Jurkat, Clone E6-1 (cell line): ENCODE measurements around a stretch of chr3.

DNA sequence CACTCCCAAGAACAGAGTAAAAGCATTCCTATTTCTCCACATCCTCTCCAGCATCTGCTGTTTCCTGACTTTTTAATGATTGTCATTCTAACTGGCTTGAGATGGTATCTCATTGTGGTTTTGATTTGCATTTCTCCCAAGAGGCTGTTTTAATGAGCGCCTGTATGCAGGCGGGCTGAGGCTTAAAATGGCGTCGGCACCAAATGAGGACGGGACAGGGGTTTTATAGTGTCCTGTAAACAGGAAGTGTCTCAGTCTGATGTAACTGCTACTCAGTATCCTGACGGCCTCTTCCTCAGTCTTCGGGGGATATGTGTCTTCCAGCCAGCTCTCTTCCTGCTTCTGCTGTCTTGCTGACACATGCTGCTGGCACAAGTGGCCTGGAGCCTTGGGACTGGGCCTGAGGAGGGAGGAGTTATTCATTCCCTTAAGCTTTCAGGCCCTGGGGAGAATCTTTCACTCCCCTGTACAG, 19.6 kb downstream of the NDUFB4 start:
- RRBS, result no CpG with 5 or more reads among the region's 7 CpGs

DNA sequence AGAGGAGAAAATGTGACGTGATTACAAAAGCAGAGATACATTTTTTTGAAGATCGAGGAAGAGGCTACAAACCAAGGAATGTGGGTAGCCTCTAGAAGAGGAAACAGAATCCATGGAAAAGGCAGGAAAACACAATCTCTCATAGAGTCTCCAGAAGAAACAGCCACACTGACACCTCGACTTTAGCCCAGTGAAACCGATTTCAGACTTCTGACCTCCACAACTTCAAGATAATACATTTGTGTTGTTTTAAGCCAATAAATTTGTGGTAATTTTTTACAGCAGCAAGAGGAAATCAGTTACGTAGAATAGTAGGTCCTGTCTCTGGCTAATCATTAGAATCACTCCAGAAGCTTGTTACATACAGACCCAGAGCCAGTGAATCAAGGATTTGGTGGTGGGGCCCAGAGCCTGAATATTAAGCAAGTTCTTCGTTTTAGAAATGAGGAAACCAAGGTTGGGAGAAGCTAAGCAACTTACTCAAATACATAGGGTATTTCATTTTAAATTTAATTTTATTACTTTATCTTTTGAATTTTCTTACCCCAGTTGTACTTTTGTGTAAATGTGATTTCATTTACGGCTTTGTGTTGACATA, 2.3 kb downstream of the HGD start:
- RRBS, result no CpG with 5 or more reads among the region's 7 CpGs

DNA sequence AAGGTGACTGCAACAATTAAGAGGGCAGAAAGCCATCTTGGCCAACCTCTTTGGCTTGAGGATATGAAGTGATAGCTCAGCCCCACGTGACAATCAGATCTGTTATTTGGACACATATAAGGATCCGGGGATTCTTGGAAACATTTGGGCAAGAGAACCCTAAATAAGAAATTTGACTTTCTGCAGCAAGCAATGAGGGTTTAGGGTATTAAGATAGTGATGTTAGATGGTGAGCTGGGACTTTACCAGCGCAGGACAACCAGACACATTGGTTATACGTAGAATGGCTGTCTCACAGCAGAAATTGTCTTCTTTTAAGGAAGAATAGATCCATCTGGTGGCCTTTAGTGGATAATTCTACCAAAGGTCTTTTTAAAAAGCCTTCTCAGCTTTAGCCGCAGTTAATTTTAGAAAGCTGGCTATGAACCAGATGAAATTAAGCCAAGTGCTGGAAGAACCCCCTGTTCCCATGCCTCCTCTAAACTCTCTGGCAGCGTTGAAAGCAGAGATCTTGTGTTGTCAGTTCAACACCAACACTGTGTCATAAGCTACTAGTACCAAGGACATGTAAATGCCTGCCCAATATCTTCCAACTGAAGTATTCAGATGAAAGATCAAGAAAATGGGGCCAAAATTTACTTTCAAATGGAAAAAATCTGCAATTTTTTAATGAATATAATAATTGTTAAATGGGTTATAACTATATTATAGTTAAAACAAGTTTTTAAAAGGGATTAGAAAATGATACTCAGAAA, 12.2 kb downstream of the HCLS1 start:
- RRBS, result no CpG with 5 or more reads among the region's 6 CpGs

DNA sequence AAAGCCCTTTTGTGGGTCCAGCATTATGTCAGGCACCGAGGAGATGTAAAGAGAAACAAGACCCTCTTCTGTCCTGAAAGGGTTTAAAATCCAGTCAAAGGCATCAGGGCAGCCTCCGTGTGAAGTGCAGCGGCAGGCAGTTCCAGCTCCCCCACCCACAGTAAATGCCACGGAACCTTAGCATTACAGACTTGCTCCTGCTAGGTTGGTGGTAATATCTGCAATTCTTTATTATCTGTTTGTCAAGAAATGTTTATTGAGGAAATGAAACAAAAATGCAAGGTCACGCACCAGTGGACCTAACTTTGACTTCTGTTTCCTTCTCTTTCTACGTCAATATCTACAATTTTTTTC, 19.1 kb downstream of the ILDR1 start:
- RRBS, result no CpG with 5 or more reads among the region's 6 CpGs

- RRBS, result no CpG with 5 or more reads among the region's 3 CpGs
Observed at GRCh38 chr3:122088460-122088854, 33.3 kb downstream of the CD86 start.

GRCh38 chr3:122247388-122247858, 64.0 kb downstream of the CASR start:
- RRBS, result no CpG with 5 or more reads among the region's 6 CpGs

GRCh38 chr3:122392029-122392657, 8.2 kb downstream of the FAM162A start:
- RRBS, result no CpG with 5 or more reads among the region's 3 CpGs

DNA sequence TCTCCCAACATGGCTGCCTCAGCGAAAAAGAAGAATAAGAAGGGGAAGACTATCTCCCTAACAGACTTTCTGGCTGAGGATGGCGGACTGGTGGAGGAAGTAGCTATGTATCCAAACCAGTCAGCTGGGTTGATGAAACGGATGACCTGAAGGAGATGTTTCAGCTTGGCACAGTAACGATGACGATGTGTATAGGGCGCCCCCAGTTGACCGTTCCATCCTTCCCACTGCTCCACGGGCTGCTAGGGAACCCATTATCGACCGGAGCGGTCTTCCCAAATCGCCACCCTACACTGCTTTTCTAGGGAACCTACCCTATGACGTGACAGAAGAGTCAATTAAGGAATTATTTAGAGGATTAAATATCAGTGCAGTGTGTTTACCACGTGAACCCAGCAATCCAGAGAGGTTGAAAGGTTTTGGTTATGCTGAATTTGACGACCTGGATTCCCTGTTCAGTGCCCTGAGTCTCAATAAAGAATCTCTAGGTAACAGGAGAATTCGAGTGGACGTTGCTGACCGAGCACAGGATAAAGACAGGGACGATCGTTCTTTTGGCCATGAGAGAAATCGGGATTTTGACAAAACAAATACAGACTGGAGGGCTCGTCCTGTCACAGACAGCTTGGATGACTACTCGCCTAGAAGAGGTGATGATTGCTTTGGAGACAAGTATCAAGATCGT, 19.9 kb upstream of the PARP14 start:
- RRBS, result no CpG with 5 or more reads among the region's 24 CpGs

- RRBS, result no CpG with 5 or more reads among the region's 2 CpGs
Observed at GRCh38 chr3:122714334-122714782, 33.7 kb downstream of the PARP14 start.

GRCh38 chr3:122767596-122767981, 26.0 kb downstream of the HSPBAP1 start:
- RRBS, result no CpG with 5 or more reads among the region's 2 CpGs

GRCh38 chr3:122799115-122799923, 4.5 kb downstream of the SLC49A4 start:
- RRBS, result no CpG with 5 or more reads among the region's 6 CpGs

GRCh38 chr3:122804120-122804646, 9.3 kb downstream of the SLC49A4 start:
- RRBS, result no CpG with 5 or more reads among the region's 2 CpGs

DNA sequence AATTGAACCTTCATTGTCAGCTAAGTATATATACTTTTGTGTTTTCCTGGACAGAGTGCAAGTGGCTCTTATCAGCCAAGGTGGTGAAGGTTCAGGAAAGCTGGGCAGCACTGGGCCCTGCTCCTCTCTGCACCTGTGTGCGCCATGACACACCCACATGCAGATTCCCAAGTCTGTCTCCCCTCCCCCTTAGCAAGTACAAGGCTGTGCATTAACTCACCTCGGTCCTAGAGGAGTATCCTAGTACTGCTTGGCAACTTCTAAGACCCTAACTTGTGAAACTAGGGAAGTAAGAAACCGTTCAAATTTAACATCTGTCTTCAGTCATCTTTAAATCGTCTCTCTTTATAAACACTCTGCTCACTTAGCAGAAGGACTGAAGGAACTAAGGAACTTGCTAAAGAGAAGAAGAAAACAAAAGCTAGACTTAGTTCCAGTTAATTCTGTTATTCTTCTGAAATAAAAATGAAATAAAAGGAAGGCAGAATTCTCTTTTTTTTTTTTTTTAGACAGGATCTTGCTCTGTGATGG, 85.9 kb downstream of the SLC49A4 start:
- RRBS, result no CpG with 5 or more reads among the region's 4 CpGs

GRCh38 chr3:122893943-122894475, 99.1 kb downstream of the SLC49A4 start:
- RRBS, result no CpG with 5 or more reads among the region's 8 CpGs

- RRBS, result no CpG with 5 or more reads among the region's 10 CpGs
Observed at GRCh38 chr3:123084046-123084529, 17.3 kb downstream of the PDIA5 start.

GRCh38 chr3:123088966-123089878, 22.4 kb downstream of the PDIA5 start:
- RRBS, result no CpG with 5 or more reads among the region's 12 CpGs

- RRBS, result no CpG with 5 or more reads among the region's 12 CpGs
Observed at GRCh38 chr3:123620078-123621257, 35.6 kb upstream of the HACD2 start.

- RRBS, result no CpG with 5 or more reads among the region's 6 CpGs
Observed at GRCh38 chr3:123641581-123642014, 56.7 kb upstream of the HACD2 start.

DNA sequence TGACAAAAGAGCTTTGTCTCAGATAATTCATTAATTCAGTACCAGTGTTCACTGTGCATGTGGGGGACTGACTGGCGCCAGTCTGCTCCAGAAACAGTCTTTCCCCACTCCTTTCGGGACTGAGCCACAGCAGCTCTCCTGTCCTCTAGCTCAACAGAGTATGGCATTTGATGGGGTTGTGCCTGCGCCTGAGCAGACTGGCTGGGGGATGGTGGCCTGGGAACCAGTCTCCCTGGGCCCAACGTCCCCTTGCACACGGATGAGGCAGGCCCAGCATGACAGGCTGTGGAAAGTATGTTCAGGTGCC, 105.2 kb downstream of the MYLK start:
- RRBS, result no CpG with 5 or more reads among the region's 5 CpGs